WTC11 (cell line): Measurements from ENCODE around the gene MTF1.

GRCh38 chr1:36323944-36324754 is 704 bp upstream of the EVA1B start:
- PRO-cap: no peak

GRCh38 chr1:36384444-36384808 is 1.3 kb downstream of the STK40 start:
- PRO-cap: no peak

DNA sequence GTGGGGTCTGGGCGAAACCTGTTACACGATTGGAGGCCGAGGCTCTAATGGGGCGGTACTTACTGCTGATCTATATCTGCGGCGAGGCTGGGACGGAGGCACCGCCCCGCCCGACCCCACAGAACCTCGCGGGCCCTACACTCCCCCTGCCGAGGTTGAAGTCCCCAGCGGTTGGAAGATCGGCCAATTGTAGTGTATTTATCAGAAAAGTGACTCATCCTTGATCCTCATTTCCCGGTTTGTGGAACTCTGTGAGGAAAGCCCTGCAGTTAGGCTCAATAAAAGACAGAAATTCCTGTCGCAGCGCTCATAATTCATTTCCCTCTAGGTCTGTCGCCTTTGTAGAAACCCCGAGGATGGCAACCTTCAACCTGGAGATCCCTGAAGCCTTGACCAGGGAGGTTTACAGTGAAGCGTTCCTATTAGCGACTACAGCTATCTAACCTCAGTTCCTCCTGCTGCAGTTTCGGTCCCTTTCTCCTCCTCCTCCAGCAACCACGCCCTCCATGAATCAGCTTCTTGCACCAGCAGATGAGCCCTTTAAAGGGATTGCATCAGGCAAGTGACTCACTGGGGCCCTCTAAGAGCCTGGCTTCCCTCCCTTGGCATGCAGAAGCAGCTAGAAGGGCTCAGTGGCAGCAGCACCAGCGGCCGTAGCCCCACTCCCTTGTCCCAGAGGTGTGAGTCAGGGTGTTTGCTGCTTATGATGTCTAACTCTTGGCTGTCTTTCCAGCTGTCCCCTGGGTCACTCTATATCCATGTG is 548 bp upstream of the STK40 start:
- PRO-cap: bidirectional peak, plus-strand start at position 119 of the sequence, minus-strand start outside the sequence; bidirectional peak, plus-strand start at position 612 of the sequence, minus-strand start at position 441 of the sequence

DNA sequence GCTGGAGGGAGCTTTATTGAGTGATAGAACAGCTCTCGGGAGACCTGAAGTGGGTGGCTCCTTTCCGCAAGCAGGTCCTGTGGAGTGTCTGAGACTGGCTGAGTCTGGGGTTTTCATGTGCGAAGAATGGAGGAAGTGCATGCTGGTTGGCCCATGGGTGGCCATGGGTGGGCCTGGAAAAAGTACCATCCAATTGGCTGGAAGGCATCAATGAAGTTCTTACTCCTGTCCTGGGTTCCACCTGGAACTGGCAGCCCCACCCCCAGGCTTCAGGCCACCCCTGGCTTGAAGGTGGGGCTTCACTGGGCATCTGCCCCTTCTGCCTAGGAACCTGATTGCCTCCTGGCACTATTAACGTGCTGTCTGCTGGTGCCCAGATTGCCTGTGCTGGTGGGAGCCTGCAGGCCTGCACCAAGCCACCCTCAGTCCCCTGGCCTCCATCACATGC is 3.7 kb upstream of the LSM10 start:
- PRO-cap: bidirectional peak, plus-strand start at position 348 of the sequence, minus-strand start at position 86 of the sequence

DNA sequence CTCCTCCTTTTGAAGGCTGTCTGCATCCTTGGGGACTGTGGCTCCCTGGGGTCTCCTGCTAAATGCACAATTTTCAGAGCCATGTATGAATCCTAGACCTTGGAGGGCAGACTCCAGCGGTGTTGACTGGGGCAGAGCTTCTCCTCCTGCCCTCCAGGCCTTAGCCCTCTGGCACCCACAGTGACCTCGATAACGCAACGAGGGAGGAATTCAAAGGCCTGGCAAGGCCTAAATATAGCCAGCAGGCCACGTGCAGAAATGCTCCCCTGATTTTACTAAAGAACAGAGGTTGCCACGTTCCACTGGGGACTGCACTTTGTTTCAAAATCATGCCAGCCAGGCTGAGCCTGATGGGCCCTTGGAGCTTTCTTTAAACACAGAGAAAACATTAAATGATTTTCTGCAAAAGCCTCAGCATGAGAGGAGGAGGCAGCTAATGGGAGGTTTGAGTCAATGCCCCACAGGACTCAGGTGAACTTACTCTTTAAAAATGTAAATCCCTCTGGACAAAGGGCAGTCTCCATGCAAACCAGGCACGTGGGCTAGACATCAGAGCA is 28.1 kb downstream of the GRIK3 start:
- PRO-cap: no peak

DNA sequence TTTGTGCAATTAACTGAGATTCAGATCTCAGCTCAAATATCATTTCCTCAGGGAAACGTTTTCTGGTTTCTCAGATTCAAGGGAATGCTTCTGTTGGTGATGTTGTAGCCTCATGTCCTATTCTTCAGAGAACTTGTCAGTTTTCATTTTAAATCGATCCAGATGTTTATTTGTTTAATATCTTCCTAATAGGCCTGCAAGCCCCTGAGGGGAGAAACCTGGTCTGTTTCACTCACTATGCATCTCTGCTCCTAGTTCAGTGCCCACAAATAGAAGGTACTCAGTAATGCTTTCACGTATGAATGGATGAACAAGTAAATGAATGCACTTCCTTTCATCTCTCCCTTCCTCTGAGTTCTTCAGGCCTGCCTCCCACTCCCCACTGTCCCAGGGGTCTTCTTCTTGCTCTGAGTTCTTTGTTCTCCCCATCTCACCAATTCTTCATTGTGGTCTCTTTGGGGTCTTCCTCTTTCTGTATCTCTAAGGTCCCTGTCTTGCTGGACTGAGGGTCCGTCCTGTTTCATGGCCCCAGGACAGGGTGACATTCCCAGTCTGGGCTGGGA is 24.4 kb upstream of the GRIK3 start:
- PRO-cap: no peak

DNA sequence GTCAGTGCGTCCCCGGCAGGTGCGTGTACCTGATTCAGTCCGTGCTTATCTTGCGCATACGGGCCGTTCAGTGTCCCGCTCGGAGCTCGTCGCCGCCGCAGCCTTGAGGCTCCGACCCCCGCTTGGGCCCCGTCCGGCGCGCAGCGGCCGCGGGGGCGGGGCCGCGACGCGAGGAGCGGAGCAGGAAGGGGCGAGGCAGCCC is 216 bp upstream of the ZC3H12A start:
- PRO-cap: bidirectional peak, plus-strand start outside the sequence, minus-strand start at position 135 of the sequence

DNA sequence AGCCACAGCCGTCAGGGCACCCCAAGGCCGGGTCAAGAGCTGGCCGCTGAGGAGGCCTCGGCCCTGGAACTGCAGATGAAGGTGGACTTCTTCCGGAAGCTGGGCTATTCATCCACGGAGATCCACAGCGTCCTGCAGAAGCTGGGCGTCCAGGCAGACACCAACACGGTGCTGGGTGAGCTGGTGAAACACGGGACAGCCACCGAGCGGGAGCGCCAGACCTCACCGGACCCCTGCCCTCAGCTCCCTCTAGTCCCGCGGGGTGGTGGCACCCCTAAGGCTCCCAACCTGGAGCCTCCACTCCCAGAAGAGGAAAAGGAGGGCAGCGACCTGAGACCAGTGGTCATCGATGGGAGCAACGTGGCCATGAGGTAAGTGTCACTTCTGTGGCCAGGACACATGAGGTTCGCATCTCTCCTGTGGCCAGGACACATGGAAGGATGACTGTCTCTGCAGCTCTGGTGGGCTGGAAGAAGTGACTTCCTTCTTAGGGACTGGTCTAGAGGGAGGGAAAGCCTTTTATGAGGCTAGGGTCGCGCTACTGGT is 1.3 kb downstream of the ZC3H12A start:
- PRO-cap: no peak

GRCh38 chr1:37479558-37479912 is 5.2 kb downstream of the ZC3H12A start:
- PRO-cap: no peak

GRCh38 chr1:37548888-37549661 is 5.0 kb downstream of the SNIP1 start:
- PRO-cap: no peak

- PRO-cap: no peak
Observed at GRCh38 chr1:37676725-37677055, 13.6 kb downstream of the C1orf109 start.

DNA sequence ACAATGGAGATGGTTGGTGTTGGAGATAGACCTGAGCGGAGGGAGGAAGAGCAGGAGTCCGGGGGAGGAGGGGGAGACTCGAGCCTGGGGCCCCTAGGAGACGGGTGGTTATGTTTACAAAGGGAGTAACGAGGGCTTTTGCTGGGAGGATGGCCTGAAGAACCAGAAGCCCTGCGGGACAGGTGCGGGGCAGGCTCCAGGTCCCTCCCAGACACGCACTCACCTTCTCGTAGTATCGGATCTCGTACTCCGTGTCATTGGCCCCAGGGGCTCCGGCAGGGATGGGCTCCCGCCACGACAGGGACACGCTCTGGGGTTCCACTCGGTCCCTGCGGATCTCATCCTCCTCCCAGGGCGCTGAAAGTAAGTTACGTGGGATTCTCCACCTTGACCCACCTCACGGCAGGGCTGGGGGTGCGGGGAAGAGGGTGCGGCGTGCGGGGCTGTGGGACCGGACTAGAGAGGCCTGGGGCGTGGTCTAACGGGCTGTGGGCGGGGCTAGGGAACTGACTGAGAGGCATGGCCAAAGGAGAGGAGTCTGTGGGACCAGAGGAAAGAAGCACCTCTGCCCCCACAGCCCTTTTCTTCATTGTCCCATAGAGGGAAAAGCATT is 29.8 kb downstream of the EPHA10 start:
- PRO-cap: no peak

- PRO-cap: bidirectional peak, plus-strand start at chr1:37859764, minus-strand start at chr1:37859592
Observed at GRCh38 chr1:37859340-37859939, at the start of gene MTF1. TSS of gene MTF1 (minus strand) at chr1:37859592.

GRCh38 chr1:37976700-37977443 is 12.9 kb downstream of the SF3A3 start:
- PRO-cap: no peak

DNA sequence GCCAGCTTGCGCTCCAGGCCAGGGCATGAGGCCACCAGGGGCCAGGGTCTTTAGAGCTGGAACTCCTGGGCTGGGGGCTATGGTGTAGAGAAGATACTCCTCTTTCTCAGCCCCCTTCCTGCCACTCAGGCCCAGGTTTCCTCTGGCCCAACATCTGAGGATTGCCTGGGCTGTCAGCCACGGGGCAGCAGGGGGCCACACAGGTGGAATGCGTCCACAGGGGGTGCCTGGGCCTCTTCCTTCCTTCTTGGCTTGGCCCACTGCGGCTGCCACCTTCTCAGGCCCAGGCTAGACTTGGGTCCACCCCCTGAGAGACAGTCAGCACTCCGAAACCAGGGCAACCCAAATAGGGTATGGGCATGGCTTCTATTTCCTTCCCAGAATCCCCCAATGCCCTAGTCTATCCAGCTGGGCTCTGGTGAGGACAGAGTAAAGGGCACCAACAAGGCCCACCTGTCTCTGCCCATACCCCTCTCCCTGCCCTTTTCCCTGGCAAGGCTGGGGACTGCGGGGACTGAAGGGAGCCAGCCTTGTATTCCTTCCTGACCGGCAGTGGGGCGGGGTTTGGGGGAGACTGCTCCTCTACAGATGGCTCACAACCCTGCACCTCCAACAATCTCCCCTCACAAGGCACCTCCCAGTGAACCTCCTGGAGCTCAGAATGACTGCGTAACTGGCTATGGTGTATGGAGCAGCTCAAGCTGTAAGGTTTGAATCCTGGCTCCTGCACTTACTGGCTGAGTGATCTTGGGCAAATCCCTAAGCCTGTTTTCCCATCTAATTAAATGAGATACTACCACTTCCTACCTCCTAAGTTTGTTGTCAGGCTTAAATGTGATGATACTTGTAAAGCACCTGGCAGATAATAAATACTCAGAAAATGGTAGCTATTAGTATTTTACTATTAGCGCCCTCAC is 3.9 kb downstream of the FHL3 start:
- PRO-cap: no peak

- PRO-cap: no peak
Observed at GRCh38 chr1:38028541-38029018, 16.0 kb downstream of the UTP11 start.

GRCh38 chr1:38246928-38247284 is 200.3 kb upstream of the POU3F1 start:
- PRO-cap: no peak

- PRO-cap: bidirectional peak, plus-strand start at chr1:38476417, minus-strand start at chr1:38476307; bidirectional peak, plus-strand start at chr1:38476708, minus-strand start at chr1:38476641
Observed at GRCh38 chr1:38475839-38476908, 383.4 kb downstream of the RRAGC start.

DNA sequence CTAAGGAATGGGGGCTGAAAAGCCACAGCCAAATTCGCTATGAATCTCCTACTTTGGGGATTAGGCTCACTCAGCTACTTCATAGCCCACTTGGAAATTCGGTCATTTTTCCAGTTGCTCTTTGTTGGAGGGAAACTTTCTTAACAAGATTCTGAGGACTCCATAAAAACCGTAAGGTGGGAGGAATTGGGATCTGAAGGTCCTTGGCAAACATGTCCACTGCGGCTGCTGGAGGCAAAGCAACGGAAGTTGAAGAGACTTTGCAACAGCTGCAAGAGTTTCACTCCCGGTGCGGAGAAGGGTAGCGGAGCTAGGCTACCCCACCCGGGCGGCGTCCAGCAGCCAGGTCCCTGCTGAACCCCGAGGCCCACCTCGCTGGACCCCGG is 634 bp downstream of the MYCBP start:
- PRO-cap: no peak

DNA sequence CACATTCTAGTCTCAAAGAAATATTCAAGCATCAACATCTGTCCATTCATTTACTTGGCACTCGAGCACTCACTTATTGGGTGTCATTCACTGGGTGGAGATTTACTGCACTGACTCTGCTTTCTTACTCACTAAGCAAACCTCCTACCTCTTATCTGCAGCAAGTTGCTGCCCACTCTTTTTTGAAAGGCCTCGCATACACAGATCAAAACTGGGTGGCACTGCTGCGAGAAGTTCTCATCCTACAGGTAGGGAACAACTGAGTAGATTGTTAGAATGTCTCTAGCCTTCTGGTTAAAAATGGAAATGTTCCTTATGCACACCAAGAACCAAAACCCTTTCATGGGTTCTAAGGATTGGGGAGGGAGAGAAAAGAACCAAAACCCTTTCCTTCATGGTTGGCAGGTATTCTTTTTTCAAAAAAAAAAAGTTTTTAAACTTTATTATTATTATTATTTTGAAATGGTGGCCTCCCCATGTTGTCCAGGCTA is 17.9 kb downstream of the RHBDL2 start:
- PRO-cap: no peak